Retinal pigment epithelial cell (primary cell): Measurements from ENCODE around the genes NTNG2, GTF3C5 and CEL.

DNA sequence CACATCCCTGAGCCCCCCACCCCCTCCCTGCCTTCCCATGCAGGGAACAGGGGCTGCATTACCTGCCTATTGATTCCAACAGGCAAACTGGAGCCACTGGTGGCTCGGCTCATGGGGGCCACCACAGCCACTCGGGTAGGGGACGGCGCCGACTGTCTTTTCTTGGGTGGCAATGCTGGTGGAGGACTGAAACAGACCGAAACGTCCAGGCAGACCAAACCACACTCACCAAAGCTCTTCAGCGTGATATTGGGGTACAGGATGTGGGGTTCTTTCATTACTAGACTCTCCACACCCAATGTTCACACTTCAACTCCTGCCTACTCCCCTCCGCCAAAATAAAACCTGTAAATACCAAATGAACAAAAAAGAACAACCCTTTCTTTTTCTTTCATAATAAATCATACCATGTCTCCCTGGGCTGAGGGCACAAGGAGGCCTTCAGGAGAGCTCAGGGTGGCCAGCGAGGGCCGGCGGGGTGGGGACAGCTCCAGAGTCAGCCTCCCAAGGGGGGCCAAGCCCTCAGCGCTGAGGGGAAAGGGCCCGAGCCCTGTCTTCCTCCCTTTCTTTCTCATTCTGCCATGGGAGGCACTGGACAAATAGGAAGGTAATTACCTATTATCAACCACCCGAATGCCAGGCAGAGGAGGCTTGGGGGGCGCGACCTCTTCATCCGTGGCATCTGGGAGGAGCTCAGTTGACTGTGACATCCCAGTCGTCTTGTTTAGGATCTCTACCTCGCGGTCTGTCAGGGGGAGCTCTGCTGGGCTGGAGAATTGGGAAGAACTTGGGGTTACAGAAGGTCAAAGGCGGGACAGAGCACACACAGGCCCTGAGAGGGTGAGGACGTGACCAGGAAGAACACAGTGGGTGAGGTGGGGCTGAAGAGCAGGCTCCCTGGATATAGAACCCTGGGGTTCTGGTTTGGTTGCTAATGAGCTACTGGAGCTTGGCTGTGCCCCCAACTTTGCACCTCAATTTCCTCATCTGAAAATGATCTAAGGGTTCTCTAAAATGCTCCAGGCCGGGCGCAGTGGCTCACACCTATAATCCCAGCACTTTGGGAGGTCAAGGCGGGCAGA lies 83.5 kb downstream of the PRRT1B start:
- RRBS, result no CpG with 5 or more reads among the region's 26 CpGs

GRCh38 chr9:131661898-131662322 lies 78.0 kb downstream of the RAPGEF1 start:
- RRBS, result no CpG with 5 or more reads among the region's 6 CpGs

GRCh38 chr9:131697818-131698302 lies 42.0 kb downstream of the RAPGEF1 start:
- RRBS, result no CpG with 5 or more reads among the region's 2 CpGs

- RRBS, result no CpG with 5 or more reads among the region's 9 CpGs
Measured at GRCh38 chr9:131705625-131706327, 34.1 kb downstream of the RAPGEF1 start.

- RRBS, result 2% methylated on average over 19 of the region's 57 CpGs
Measured at GRCh38 chr9:131739145-131739747, 630 bp downstream of the RAPGEF1 start.

DNA sequence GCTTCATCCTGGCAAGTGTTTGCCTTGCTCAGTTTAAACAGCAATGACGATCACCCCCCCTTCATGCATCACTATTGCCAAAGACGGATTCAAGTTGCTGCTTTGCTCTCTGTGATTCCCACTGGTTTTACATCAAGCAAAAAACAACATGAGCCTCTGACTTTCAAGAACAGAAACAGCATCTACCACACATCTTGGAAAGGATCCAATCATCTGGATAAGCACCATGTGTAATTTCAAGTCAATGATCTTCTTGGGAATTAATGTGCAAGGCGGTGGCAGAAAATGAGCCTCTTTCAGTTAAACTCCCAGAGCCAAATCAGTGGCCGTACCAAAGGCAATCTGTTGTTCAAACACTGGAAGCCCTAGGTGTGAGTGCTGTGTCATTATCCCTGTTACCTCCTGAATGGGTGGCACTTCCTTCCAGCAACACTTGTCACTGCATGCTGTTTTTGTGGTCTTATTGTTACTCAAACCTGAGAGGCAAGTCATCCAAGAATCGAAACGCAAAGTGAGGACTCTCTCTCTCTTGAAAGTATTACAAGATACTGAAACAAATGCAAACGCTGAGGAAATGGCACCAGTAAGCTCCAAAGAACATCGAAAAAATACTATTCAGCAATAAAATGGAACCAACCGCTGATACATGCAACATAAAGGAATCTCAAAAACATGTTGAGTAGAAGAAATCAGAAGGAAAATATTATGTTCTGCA lies 72.8 kb downstream of the MED27 start:
- RRBS, result no CpG with 5 or more reads among the region's 9 CpGs

DNA sequence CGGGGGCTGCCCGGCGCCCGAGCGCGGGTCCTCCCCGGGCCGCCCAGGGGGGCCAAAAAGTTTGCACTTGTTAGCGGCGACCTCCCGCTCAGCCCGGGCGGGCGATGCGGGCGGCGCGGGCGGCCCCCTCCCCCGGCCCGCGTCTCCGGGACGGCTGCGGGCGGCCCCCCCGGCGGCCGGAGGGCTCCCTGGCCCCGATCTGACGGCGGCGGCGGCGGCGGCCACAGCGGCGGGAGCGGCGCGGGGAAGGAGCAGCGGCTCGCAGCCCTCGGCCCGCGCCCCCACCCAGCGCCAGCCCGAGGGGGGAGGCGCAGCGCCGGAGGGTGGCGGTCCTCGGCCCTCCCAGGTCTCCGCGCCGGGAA lies at the start of gene NTNG2:
NTNG2 (plus strand) TSS at position 197 of the 362 bp plus-strand sequence.
- RRBS, result 2% methylated on average over 20 of the region's 56 CpGs

DNA sequence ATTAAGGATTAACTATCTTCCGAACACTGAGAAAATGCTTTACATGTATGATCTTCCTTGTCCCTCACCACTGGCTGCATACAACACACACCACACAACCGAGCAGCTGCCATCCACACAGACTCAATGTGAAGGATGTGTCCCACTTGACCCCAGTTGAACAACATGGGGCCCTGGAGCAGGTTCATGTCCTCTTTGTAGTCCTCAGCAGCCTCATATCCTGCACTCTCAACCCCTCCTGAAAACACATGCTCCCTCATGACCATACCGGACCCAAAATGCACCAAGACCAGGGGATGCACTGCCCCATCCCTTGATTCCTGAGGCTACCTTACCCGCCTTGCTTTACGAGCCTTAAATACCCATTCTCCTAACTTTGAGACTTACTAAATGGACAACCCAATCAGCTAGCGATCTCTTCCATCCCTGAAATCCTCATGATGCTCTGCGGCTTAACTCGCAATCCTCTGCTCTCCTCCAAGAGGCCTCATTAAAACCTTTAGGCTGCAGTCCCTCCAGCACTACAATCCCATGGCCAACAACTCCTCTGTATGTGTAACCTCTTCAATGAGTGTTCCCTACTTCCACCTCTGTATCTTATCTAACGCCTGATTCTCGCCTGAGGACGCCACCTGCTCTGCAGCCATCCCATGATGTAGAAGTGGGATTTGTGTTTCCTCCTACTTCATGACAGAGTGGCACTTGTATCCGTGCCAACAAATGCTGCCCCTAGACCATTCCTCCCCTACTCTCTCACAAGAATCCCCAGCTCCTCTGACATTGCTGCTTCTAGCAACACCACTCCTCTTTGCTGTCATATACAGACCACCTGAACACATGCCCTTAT lies 78.8 kb downstream of the SETX start:
- RRBS, result no CpG with 5 or more reads among the region's 12 CpGs

- RRBS, result no CpG with 5 or more reads among the region's 6 CpGs
Measured at GRCh38 chr9:132318896-132319917, 35.6 kb downstream of the SETX start.

DNA sequence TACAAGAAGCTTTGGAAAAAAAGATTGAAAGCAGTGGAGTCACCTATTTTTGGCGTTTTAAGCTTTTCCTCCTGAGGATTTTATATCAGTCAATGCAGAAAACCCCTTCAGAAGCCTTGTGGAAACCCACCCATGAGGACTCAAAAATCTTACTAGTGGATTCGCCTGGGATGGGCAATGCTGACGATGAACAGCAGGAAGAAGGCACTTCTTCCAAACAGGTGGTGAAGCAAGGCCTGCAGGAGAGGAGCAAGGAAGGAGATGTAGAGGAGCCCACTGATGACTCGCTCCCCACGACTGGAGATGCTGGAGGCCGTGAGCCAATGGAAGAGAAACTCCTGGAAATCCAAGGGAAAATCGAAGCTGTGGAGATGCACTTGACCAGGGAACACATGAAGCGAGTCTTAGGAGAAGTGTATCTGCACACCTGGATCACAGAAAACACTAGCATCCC lies 9.1 kb downstream of the GTF3C4 start:
- RRBS, result no CpG with 5 or more reads among the region's 8 CpGs

DNA sequence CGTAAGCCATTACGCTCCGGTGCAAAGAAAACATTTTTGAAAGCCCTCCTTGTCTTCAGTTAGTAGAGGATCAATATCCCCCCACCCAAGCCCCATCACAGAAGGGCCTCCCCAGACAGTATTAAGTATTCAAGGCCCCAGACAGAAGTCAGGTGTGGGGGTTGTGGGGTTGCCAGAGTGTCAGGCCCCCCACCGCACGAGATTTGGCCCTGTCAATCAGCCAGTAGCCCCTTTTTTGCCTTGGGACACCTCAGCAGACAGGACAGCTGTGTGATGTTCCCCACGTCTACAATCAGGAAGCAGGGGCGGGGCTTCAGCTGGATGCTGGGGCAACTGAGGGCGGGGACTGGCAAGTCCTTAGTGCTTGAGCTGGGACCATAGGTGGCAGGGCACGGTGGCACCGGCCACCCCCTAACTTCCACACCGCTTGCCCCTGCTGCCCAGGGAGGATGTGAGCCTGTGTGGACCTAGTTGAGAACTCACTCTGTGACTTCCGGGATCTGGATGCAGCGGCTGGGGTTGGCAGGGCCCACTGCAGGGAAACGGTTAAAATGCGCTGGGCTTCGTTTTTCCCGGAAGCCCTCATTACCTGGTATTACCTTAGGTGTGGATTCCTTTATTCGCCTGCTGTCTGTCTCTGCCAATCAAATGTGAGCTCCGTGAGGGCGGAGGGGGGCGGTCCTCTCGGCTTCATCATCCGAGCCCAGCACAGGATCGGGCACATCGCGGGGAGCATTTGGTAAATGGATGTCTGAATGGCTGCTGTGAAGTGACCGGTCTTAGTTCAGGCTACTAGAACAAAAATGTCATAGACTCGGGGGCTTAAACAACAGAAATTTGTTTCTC lies 7.6 kb upstream of the GTF3C5 start:
- RRBS, result 89% methylated on average over 8 of the region's 28 CpGs

DNA sequence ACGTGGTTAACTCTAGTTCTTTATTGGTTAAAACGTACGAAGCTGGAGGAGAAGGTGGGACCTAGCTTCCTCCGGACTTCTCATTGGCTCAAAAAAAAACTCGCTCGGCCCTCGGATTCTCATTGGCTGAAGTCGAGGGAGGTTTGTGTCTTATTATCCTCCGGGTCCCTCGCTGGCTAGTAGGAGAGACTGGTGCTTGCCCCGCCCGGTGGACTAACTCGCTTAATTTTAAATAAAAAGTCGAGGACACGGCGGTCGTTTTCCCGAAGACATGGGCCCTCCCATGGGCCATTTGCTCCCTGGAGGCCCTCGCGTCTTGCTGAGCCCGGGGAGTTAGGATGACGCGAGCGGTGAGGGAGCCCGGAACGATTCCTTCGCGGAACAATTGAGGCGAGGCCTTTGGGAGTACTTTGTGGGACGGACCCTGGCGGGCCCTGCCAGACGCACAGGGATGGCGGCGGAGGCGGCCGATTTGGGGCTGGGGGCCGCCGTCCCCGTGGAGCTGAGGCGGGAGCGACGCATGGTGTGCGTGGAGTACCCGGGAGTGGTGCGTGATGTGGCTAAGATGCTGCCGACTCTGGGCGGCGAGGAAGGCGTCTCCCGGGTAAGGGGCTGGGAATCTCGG lies at the start of gene GTF3C5:
GTF3C5 (plus strand) TSS at position 437 of the 625 bp plus-strand sequence.
- RRBS, result under 1% methylated on average over 15 of the region's 51 CpGs

DNA sequence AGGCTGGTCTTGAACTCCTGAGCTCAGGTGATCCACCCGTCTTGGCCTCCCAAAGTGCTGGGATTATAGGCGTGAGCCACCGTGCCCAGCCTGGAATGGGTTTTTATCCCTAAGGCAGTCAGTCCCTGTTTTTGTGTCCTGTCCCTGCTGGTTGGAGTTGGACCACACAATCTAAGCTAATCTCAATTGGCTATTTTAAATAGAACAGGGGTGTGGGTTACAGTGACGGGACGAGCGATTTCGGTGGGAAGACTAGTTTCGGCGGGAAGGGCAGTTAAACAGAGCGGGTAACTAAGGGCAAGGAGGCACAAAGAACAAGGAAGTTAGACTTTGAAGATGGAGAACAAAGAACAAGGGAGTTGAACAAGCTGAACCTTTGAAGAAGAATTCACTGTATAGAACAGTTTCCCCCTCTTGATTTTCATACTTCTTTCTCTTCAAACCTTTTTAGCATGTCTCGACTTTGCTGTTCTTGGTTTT lies 1.4 kb downstream of the GTF3C5 start:
- RRBS, result no CpG with 5 or more reads among the region's 11 CpGs

GRCh38 chr9:133061847-133062278 lies at the start of gene CEL:
TSS of gene CEL (plus strand) at chr9:133061981.
- RRBS, result no CpG with 5 or more reads among the region's 10 CpGs

- RRBS, result 71% methylated on average over 2 of the region's 19 CpGs
Measured at GRCh38 chr9:133105628-133106129, 15.4 kb downstream of the RALGDS start.

DNA sequence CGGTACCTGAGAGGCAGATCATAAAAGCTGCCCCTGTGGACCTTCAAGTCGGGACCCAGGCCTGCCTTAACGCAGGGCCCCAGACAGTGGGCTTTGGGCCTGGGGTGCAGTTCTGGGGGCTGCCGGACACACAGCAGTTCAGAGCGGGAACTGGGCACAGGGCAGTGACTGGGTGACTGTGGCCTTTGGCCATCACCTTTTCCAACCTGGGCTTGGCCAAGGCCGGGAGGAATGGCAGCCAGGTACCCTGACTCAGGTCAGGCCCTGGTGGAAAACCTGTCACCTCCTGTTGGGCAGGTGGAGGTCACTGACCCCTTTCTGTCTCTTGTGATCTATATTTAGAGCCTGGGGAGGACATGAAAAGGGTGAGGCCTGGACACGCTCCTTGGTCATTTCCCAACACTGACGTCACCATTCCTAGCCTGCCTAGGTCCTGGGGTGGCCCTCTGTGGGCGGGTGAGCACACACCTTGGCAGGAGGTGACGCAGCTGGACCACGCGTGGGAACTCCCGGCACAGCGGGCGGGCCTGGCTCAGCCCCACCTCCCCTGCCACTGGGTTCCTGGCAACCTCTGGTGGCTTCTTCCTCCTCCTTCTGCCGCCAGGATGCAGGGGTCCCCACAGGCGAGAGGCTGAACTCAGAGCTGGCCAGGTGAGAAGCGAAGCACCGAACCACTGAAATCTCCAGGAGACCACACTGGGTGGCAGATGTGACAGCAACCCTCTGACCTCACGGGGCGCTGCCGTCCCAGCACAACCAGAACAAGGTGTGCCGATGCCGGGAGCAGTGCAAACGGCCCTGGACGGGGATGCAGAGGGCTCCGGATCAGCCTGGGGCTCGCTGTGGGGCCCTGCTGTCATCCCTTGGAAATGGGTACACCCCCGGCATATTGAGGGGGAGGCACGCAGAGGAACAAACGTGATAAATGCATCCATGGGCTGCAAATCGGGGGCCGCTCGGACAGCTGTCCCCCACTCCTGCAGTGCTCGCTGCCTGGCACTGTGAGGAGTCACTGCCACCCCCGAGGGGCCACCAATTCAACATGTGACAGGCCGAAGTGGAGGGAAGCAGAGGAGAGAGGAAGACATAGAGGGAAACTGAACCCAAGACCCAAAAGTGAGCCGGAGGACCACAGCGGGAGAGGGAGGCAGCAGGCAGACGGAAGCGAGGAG lies 6.5 kb upstream of the RALGDS start:
- RRBS, result 92% methylated on average over 9 of the region's 41 CpGs

DNA sequence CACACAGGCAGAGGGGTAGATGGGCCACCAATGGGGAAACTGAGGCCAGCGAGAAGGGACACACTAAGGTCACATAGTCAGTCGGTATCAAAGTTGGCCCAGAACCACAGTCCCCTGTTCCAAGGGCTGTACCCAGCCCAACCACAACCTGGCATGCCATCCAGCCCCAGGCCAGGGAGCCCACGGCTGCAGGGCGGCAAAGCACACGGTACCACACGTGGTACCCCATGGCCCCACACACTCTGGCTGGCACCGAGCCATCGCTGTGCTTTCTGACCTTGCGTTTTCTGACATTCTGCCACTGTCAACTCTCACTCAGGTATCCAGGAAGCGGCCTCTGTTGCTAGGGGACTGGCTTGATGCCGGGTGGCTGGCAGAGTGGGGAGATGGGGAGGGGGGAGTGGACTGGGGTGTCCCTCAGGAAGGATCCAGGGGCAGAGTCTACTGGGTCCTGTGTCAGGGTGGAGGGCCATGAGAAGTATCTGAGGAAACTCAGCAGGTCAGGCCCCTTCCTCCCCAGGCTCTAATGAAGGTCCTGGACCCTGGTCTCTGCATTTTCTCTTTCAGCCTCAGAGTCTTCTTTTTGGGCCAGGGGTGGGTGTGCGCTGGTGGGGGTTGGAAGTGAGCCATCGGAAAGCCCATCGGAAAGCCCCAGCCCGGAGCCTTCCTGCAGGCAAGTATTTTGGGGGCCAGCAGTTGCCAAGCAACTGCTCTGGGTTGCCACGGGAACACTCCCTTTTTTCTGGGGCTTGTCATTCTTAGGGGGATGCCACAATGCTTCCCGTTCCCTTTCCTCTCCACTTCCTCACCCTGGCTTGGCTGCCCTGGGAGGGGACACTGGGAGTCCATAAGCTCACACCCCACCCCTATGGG lies 21.0 kb upstream of the RALGDS start:
- RRBS, result no CpG with 5 or more reads among the region's 17 CpGs

GRCh38 chr9:133147181-133148316 lies 16.2 kb downstream of the GBGT1 start:
- RRBS, result 4% methylated on average over 2 of the region's 21 CpGs

DNA sequence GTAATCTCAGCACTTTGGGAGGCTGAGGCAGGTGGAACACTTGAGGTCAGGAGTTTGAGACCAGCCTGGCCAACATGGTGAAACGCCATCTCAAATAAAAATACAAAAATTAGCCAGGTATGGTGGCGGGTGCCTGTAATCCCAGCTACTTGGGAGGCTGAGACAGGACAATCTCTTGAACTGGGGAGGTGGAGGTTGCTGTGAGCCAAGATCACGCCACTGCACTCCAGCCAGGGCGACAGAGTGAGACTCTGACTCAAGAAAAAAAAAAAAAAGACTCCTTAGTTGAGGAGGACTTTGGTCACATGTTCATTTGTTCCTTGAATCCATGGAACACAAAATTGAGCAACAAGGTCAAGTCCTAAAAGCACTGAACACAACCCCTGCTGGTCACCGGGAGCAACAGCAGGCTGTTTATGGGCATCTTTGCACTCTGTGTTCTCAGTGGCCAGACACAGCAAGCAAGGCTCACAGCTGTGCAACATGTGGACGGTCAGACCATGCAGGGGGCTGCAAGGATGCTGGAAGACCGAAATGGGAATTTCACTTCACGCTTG lies 2.9 kb downstream of the GBGT1 start:
- RRBS, result no CpG with 5 or more reads among the region's 8 CpGs

- RRBS, result no CpG with 5 or more reads among the region's 6 CpGs
Measured at GRCh38 chr9:133278591-133279183, 57.3 kb downstream of the SURF6 start.